Type B pancreatic cell (in vitro differentiated cells): ENCODE data around the gene MOB4.

GRCh38 chr2:196792565-196793216 lies 6.8 kb downstream of the GTF3C3 start:
- PRO-cap, result no peak

DNA sequence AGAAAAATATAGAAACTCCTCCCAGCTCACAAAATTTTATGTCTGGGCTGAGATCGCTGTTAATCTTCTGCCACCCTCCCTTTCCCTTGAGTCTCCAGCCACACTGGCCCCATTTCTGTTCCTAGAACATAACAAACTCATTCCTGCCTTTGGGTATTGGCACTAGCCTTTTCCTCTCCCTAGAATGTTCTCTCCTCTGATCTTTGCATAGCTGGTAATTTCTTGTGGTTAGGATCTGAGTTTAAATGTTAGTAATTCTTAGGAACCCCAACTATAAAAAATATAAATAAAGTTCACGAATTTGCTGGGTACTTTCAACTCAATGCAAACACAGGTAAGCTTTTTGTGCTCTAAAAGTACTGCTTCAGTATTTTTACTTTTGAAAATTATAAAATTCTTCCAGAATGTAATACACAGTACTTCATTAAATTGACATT lies 56.8 kb upstream of the PGAP1 start:
- PRO-cap, result no peak

DNA sequence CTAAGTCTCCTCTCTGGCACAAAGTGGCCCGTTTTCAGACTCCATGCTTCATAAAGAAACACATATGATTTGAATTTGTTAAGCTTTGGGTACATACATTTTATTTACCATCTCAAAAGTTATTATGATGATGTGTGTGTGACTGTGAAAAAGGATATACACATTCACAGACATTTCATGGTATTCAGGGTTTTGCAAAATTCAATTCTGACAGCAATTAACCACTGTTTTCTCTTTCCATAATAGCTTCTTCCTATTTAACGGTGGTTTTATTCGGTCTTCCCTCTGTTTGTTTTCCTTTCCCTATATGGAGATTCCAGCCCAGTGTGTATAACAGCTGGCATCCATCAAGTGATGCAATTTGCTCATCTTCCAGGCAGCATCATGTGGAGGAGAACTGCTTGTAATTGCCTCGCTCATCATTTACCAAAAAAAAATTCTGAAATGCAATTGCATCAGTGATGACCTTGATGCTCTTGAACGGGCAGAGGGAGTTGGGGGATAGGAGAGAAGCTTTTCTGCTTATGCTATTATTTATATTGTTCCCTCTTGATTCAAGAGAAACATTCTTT lies 165.9 kb upstream of the PGAP1 start:
- PRO-cap, result no peak

DNA sequence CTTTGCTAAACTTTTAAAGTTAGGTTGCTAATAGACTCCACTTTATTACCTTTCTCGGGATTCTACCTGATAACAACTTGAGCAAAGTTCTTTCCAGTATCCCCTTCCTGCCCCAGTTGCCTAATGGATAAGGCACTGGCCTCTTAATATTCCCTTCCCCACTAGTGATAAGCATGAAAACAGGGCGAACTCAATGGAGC lies 76.0 kb downstream of the ANKRD44 start:
- PRO-cap, result no peak

DNA sequence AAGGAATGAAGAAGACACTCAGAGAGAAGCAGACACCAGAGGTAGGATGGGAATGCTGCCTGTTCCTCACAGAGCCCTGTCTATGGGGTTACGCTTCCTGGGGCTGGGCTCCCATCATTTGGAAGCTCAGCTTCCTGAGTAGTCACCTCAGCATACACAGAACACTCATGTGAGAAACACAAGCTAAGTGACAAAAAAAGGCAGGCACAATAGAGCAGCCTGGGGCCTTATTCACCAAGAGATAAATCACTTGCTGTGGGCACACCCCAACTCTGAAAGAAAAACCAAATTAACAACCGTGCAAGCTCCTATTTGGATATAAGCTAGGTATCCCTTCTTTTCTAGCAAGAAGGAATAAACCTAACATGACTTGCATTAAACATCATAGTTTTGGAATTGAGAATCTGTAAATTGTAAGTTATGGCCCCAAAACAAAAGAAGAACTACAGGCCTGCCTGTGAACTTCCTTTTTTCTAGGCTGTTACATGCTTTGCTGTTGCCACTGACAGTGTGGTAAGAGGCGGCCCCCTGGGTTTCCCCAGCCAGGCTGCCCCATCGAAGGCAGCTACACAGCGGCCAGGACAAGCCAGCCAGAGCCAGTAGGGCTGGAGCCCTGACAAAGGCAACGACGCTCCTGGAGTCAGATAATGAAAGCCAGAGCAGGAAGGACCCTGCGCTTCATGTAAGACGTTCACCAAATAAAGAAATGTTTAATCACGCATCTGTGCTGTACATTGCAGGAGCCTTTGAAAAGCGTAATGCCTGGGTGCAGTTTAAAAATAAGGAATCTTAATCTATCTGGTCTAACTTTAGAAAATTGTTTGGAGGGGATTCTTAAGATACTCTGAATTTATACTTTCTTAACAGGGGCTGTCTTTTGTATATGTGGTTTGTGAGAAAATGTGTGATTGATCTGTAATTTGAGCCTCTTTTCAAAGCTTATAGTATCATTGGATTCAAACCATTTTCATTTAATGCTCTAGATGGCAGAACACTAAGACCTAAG lies 55.1 kb downstream of the ANKRD44 start:
- PRO-cap, result no peak

- PRO-cap, result no peak
These were observed 30.6 kb downstream of the ANKRD44 start for GRCh38 chr2:197279711-197280571.

GRCh38 chr2:197294468-197294766 lies 16.2 kb downstream of the ANKRD44 start:
- PRO-cap, result no peak

DNA sequence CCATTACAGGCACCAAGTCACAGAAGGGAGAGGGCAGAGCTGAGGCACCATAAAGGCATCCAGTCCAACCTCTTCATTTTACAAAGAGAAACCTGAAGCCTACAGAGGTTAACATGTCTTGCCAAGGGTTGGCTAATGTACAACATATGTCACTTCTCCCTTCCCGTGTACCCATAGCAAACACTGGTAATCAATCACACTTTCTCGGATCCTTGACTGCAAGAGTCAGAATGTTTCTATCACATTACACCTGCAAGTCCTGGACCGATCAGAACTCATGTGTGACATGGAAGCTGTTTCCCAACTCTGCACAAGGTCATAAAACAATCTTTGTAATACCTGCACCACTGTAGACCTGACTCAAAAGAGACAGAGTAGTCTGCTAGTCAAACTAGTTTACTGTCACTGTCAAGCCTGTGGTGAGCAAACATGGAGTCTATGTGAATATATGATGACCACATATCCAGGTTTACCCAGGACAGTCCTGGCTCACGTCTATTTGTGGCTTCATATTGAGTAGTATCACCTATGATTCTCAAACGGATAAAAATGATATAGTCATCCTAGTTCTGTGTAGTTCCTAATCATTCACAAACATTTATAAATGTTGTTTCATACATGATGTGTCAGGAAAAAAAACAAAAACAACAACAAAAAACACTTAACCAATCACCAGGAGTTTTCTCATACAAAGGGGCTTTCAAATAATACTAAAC lies 5.9 kb downstream of the ANKRD44 start:
- PRO-cap, result no peak

DNA sequence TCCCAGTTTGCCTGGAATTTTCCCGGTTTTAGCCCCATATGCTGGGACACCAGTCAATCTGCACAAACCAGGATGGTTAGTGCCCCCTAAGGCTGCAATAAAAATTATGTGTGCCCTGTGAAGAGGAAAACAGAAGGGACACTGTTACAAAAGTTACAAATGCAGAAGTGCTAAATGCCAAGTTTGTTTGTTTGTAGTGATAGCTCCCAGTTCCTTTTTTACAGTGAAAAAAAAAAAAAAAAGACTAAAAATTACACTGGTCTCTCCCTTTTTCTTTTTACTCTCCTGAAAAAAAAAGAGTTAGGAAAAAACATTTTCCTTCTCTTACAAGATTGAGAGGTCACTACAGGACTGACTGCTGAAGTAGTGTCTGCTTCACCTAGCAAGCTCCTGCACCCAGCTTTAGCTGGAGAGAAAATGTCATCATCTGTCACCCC lies 3.2 kb downstream of the ANKRD44 start:
- PRO-cap, result no peak

DNA sequence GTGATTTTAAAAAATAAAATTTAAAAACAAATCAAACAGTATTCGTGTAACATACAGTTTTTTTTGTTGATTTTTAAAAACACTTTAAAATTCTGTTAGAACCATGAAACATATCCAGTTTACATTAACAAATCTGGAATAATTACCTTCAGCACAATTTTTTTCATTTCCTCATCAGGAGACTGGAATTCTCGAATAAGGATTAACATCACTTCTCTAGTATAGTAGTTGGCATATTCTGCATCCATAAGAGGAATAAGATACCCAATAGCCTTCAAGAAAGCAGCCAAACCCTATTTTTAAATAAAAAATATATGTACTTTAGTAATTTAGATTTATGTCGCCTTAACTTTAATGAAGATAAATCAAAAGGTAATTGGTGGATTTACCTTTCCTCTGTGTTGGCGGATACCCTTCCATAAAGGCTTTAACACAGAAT lies 33.2 kb downstream of the SF3B1 start:
- PRO-cap, result no peak

GRCh38 chr2:197442765-197443285 lies 8.0 kb upstream of the SF3B1 start:
- PRO-cap, result no peak

DNA sequence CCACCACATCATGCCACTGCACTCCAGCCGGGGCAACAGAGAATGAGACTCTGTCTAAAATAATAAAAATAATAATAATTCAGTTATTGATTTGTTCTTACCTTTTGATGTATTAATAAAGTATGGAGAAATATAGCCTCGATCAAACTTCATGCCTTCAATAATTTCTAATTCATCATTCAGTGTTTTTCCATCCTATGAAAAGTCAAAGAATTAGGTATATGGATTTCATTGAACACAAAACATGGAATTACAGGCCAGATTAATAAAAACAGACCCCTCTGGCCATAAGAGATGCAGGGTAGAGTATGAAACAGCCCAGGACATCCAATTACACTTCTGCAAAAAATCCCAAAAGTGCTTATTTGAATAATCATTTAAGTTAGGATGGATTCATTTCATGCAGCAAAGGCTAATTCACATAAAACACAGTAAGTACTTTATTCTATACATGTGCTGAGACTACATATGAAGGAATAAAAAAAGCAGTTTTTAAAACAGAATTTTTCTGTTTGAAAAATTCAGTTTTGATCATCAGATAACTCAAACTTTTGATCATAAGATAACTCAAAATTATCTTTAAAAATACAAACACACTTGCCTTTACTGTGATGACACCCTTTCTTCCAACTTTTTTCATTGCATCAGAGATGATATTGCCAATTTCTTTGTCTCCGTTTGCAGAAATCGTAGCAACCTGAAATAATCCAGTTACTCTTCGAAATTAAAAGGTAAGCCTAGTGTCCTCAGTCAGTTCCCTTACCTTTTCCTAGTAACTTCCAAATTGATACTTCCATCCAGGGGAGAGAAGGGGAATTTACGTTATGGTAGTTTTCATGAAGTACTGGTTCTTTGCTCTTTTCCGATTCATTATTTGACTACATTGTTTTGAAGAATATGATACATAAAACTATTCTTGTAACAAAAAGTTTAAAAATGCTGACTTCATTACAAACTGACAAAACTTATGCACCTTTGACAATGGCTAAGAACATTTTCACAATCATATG lies 5.3 kb downstream of the HSPD1 start:
- PRO-cap, result no peak

DNA sequence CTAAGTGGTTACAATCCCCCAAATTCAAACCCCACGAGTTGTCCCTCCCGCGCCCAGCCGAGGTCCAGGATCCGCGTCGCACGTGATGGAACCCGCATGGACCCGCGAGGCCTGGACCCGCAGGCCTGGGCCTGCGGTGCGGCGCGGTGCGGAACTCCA lies 237 bp downstream of the HSPD1 start:
- PRO-cap, result no peak

GRCh38 chr2:197515185-197516168 lies at the start of gene MOB4:
Gene MOB4, plus strand, starts transcription at chr2:197516066.
- PRO-cap, result bidirectional peak, plus-strand start at chr2:197516081, minus-strand start at chr2:197515910

DNA sequence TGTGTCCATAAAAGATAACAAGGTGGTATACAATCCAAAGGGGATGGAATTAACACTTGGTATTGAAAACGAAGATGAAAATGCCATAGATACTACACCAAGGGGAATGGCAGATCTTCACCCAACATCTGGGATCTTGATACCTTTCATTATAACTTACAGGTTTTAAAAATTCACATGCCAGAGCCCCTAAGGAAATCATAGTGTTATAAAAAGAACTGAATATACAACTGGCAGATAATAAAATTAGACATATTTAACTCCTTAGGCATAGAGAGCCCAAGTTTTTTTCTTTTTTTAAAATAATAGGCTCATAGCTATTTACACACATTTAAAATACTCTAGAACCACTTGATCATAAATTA lies 53.2 kb downstream of the MOB4 start:
- PRO-cap, result no peak

DNA sequence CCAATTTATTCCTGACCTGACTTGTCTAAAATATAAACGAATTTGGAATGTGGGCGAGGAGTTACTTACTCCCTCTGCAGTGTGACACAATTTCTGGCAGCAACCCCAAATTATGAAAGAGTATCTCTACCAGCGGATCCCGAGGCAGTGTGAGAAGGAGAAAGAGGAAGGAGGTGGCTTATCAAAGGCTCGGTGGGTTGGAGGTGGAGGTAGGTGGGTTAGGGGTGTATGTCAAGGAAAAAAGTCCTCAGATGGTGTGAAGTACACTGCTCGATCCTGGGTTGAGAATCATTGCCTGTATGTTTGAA lies 76.1 kb downstream of the RFTN2 start:
- PRO-cap, result no peak

- PRO-cap, result no peak
These were observed 23.3 kb downstream of the MARS2 start for GRCh38 chr2:197728229-197729053.

DNA sequence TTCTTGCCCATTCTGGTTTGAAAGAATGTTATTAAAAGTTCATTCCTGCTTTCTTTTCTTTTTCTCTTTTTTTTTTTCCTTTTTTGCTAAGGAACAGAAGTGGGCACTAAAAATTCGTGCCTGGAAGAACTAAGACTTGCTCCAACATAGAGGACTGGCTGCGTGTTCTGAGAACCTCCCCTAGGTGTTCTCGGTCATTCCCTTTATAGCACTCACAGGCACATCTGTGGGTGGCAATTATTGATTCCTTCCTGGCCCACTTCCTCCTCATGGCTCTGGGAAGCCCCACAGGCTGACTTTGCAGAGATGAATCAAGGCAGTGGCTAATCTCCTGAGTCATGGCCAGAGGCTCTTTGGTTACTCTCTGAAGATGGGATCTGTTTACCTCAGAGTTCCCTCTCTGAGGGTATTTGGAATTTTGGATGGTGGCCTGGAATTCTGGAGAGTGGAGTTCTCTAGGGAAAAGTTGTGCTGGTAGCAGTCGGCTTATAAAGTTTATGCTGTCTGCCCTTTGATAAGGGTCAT lies 104.9 kb downstream of the PLCL1 start:
- PRO-cap, result no peak

DNA sequence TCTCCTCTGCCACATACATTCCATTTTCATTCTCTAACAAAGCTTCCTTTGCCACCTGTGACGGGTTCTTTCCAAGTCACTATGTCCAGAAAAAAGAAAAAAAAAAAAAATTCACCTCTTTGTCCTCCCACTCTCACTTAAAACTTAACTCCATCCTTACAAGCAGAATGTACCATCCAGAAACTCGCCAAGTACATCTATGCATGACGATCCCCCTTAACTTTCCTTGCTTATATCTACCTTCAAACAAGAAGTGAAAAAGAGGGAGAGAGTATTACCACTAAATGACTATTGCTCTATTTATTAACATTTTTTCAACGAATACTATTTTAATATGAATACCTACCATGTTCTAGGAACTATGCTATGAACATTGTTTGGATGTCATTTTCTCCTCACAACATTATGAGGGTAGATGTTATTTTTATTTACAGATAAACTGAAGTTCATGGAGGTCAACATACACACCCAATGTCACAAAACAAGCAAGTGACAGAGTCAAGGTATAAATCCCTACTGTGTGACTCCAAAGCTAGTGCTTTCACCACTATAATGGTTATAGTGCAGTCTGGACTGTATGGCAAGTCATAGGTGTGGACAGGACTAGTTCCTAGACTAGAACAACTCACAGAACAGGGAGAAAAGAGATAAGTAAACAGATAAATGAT lies 46.5 kb downstream of the SATB2 start:
- PRO-cap, result no peak

DNA sequence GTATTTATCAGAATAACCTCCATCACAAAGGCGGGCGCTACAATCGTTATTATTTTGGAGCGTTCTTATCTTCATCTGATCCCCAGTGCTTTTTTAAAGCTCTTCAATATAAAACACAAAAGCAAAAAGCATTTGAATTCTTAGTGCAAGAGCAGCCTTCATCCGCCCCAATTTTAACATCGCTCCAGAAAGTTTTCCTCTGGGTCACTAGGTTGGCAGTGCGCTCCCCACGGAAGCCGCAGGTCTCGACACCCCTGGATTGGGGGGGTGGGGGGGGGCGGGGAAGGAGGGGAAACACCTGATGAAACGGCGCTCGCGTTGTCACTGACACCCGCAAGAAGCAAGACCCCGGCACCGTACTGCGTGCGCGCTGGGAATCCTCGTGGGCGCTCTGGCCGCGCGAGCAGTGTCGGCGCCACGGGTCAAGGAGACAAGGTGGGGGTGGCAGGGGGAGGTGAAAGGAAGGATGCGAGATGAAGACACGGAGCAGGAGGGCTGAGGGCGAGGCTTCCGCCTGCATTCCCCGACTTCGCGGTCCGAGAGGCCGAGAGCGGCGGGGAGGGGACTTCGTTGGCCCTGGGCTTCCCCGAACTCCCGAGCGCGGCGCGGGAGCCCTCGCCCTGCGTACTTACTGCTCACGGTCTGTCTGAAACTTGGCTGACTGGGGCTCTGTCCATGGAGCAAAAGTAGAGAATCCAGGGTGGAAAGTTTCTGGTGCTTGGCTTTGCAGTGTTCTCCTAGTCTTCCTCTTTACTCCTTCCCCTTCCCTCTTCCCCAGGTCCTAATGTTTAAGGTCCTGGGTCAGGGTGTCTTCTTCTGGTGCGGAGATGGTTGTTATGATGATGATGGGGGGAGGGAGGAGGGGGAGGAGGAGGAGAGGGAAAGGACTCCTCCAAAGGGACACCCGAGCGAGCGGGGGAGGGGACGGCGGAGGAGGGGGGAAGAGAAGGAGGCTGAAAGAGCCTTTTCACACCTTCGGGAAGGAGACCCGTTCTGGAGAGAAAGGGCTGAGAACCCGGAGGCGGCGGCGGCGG lies 715 bp downstream of the SATB2 start:
- PRO-cap, result no peak